Occipital lobe (tissue), 2 donors: ENCODE results near the genes CIT, RPLP0, MSI1 and POP5.

DNA sequence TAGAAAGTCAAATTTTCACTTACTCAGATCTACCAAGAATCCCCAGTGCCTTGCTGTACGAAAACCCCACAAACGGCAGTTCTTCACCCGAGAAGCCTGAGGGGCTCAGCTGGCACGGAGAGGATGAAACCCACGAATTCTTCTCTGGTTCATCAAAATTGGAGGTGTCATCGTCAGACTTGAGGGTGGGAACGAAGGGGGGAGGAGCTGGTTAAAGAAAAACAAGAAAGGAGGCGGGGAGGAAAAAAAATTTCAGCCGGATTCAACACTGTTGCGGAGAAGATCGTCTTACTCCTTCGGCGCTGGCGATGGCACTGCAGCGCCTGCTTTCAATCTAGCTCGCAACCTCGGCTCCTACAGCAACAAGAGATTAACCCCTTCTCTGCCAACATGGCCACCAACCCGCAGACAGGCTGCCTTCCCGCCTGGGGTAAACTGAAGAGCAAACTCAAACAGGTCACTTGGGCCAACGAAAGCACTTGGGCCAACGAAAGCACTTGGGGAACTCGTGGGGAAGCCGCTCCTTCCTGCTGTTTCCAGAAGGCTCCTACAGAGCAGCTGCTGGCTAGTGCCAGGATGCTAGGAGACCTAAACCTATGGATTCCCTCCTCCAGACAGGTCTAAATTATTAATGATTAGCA, 73.8 kb downstream of the CIT start:
- RAMPAGE, long total RNA, result no peak

DNA sequence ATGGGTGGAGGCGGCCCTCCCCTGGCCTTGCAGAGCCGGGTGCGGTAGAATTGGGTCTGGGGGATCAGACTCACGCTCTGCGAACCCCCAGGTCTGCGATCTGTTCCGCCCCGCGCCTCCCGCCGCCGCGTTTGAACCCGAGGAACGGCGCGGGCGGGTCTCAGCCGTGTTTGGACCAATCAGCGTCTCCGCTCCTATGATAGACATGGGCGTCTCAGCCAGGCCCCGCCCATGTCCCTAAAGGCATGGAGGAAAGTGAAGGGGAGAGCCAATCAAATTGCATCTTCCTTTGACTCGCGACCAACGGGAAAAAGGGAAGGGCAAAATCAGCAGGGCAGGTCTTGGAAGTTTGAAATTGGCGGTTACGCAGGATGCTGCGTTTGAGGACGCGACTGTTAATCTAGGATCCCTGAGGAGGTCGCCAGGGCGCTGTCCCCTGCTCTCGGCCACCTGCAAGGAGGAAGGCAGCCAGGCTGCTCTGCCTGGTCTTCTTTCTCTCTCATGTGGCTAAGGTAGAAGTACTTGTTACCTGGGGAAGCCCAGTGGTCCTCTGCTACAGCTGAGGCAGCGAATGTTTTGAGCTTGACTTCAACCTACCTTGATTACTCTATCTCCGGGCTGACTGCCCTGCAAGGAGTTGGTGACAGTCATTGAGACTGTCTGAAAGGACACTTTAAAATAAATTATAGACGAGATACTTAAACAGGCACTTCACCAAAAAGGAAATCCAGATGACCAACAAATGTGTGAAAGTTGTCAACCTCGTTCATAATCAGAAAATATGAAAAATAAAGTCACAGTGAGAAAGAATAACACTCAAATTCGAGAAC, at the start of gene CIT:
Gene CIT, minus strand, starts transcription at position 146 of the 830 bp plus-strand sequence.
- RAMPAGE, long total RNA, result no peak

DNA sequence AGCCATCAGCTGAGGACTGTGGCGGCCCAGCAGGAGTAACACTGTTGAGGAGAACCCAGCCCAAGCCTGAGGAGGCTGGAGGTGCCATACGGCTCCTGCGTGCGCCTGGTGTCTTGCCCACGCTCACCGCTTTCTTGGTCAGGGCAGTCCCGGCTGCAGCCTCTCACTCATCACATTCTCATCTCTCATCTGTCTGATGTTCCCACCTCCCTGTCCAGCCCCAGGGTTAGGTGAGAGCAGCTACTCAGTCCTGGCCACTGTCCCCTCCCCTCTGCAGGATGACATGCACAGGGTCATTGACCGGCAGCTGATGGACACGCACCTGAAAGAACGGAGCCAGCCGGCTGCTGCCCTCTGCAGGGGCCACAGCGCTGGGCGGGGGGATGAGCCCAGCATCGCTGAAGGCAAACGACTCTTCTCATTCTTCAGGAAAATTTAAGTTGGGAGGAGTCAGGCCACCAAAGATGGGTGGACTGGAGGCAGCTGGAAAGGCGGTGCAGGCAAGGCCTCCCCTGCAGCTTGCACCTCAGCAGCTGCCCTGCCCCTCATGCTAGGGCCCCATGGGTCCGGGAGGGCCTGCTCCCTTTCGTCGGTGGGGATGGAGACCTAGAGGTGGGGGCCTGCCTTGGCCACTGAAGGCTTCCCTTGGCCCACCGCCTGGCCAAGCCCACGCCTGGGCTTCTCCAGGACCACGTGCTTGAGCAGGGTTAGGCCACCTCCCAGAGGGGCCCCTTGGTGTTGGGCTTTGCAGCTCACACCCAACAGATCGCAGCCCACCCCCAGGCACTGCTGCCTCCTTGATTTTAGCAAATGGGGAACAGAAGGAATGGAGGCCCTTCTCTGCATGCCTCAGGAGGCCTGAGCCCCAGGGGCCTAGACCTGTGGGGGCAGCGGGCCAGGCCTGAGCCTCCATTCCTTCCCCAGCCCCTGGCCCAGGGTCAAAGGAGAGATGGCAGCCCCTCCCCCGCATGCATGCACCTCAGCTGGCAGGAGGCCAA, 23.5 kb downstream of the RAB35 start:
- RAMPAGE, long total RNA, result no peak

GRCh38 chr12:120195641-120195929, 1.1 kb upstream of the GCN1 start:
- RAMPAGE, long total RNA, result no peak

GRCh38 chr12:120200332-120201235, at the start of gene RPLP0:
RPLP0 (minus strand) TSS chr12:120201111.
- RAMPAGE, long total RNA, result no peak

GRCh38 chr12:120223716-120225197, 23.3 kb upstream of the RPLP0 start:
- RAMPAGE, long total RNA, result no peak

DNA sequence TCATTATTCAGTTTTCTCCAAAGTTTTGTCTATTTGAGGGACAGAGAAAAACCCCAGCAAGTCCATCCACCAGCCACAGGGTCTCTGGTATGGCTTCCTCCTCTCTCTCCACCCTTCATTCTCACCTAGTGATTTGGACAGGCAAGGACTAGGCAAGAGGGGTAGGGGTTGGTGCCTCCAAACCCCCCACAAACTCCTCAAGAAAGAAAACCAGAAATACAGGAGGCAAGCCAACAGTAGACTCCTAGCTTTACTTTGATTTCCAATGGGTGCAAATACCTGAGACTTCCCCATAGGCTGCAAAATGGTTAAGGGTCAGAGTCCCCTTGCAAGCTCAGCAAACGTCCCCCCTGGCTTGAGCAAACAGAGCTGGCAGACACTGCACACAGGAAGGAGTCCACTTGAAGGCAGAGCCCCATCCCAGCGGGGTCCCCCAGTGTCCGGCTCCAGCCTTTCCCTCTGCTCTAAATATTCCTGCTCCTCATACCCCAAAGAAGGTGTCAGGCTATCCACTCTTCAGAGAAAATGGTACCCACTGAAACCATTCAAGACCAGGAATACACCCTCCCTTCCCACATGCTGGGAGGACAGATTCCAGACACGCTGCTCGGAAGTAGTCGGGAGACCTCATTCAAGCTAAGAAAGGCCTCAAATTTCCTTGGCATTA, 26.8 kb upstream of the RPLP0 start:
- RAMPAGE, long total RNA, result no peak

DNA sequence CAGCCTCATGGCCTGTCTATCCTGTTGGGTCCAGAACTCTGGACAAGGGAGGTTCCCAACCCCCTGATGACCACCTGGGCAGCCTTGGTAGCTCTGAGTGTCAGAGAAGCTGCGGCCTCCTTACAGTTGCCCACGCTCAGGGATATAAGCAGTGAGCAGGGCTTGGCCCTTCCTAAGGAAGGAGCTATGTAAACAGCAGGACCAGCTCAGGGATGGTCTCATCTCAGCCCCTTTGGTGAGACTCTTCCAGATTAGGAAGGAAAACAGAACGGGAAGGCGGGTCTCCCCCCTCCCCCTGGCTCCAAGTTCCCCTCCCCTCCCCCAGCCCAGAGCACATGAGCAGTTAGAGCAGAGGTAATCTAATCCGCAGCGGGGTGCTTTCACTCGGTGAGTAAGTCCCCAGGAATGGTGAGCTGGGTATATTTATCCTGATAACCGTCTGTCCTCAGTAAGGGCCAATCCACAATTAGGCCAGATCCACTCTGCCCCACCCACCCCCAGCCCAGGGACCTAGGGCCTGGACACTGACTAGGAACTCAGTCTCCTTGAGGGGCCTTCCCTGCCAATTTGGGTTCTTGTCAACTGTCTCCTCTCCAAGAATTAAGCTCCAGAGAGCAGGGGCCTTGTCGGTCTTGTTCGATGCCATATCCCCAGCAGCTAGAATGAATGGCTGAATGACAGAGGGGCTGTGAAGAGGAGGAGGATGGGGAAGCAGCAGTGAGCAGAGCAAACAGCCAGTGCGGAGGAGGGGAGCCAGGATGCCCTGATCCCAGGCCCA, 29.6 kb upstream of the RPLP0 start:
- RAMPAGE, long total RNA, result no peak

DNA sequence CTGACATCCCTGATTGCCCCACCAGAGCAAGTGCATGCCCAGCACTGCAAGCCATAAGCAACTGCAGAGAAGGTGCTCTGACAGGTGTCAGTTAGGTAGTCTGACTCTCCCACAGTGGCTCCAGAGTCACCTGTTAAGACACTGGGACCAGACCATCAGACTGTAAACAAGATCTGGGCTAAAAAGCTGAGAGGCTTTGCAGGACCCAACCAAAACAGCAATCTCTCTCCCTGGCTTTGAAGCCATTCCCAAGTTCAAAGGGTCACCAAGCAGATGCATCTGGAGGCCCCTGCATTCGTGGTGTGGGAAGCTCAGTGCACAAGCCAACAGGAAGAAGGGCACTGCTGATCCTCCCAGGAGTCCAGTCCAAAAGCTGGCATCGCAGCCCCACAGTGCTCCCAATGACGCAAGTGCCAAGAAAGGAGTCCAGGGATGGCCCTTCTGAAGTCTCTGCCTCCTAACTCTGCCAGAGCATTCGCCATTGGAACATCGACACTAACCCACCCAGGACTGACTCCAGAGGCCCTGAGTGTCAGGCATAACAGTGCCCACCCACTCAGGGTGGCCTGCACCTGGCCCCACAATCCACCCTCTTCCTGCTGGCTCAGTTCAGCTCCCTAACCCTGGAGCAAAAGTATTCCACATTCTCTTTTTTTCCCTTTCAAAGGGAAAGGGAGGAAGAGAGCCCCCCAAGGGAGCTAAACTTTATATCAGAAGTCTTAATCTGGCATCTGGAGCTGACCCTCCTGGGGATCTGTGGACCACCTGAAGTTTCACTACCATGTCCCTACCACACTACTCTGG, 25.0 kb downstream of the PXN start:
- RAMPAGE, long total RNA, result no peak

DNA sequence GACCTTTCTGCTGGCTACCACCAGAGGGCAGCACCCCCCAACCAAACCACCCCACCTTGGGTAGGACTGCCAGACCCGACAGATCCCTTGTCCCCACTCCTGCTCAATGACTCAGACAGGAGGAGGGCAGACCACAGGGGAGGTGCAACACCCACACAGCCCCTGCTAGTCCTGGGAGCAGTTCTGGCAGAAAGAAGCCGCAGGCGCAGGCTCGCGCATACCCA, 12.4 kb downstream of the MSI1 start:
- RAMPAGE, long total RNA, result no peak

DNA sequence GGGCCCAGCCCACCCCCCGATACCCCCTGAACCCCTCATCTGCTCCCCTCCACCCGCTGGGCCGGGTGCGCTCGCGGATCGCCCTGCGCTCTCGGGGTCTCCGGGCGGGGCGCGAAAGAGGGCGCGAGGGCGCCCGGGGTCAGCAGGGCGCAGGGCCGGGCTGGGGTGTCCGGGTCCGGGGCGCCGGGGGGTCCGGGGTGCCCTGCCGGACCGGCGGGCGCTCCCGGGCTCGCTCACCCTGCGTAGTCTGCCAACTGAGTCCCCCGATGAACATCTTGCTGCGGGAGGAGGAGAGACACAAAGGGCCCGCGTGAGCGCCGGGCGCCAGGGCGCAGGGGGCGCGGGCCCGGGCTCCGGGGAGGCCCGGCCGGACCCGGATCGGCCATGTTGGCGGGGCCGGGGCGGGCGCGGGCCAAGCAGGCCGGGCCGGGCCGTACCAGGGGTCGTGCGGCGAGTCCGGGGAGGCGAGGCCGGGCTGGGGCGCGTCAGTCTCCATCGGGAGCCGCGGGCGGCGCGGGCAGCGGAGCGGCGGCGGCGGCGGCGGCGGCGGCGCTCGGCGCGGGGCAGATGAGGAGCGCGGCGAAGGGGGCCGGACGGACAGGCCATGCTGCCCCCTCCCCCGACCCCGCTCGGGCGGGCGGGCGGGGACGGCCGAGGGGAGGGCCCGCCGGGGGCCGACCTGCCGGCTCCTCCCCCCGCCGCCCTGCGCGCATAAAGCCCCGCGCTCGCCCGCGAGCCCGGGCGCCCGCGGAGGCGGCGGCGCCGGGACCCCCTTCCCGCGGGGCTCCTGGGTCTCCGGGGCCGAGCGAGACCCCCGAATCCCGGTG, at the start of gene MSI1:
Gene MSI1, minus strand, starts transcription at position 569 of the 827 bp plus-strand sequence.
- RAMPAGE, long total RNA, result no peak

- RAMPAGE, long total RNA, result no peak
These were observed 1.0 kb downstream of the RNF10 start for GRCh38 chr12:120535145-120535614.

DNA sequence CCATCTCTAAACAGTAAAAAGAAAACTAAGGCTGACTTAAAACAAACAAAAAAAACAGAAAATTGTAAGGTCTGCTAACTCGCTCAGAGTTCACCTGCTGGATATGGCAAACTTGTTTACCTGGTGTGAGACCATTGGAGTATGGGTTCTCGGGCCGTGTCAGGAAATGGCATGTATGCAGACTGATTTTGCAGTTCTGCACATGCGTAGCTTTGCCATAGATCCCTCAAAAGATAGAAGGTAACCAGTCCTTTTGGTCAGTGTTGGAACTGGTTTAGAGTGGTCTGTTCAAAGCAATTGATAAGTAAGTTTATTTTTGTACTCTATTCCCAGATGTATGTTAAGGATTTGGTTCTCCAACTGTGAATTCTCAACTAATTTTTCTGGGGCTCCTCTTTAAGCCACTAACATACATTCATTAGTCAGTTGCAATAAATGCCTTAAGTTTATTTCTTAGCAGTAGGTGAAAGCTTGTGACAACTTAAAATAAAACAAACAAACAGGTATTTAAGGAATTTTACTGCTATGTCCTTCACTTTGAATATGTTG, 2.3 kb downstream of the RNF10 start:
- RAMPAGE, long total RNA, result no peak

DNA sequence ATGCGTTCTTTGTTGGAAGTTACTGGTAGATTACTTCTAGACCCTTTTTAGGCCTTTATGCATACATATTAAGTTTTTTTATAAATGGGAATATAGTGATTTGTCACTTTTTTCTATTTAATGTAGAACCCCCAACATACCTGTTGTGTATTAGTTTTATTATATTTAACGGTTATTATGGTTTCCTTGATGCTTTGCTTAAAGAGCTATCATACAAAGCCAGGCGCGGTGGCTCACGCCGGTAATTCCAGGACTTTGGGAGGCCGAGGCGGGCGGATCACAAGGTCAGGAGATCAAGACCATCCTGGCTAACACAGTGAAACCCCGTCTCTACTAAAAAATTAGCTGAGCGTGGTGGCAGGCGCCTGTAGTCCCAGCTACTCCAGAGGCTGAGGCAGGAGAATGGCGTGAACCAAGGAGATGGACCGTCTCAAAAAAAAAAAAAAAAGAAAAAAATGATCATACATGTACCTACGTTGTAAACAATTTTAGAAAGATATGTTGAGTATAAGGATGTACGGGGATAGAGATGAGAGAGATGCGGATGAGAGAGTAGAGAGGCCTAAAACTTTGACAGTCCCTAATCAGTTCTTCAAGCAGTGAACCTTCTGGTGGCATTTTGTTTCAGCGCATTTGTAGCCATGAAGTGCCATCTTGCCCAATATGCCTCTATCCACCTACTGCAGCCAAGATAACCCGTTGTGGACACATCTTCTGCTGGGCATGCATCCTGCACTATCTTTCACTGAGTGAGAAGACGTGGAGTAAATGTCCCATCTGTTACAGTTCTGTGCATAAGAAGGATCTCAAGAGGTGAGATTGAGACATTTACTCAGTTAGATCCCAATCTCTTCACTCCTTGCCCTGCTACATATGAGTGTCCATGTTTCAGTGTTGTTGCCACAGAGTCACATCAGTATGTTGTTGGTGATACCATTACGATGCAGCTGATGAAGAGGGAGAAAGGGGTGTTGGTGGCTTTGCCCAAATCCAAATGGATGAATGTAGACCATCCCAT, 22.8 kb downstream of the RNF10 start:
- RAMPAGE, long total RNA, result no peak

- RAMPAGE, long total RNA, result no peak
These were observed 15.9 kb downstream of the POP5 start for GRCh38 chr12:120565306-120565745.

GRCh38 chr12:120580603-120581845, at the start of gene POP5:
POP5 (minus strand) TSS chr12:120581402.
- RAMPAGE, long total RNA, result start-site peak on the minus strand at chr12:120581369-120581393, 429 and 253 reads in 2 replicates

DNA sequence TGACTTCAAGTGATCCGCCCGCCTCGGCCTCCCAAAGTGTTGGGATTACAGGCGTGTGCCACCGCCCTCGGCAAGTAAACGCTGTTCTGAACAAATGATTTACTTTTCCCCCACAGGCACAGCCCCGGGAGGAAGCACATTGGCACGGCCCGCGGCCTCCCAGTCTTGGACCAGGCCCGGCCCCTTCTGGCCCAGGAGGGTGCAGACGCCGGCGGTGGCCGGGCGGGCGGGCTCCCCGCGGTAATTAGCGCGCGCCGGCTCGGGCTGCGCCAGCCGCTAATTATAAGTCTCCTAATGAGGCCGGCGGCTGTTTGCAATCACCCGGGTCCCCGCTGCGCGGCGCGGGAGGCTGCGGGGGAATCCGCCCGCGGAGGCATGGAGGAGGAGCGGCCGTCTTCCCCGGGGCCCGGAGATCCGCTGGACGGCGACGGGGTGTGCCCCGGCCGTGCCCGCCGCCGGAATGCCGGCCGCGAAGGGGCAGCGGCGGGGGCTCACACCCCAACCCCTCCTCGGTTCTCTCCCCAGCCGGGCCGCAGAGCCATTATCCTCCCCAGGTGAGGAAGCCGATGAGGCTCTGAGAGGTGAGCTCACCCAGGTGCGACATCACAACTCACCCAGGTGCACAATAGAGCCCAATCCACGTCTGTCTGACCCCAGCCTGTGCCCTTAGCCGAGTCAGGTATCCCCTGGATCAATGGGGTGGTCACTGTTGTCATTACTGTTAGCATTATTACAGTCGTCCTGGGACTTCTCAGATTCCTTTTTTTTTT, 3.4 kb upstream of the POP5 start:
- RAMPAGE, long total RNA, result no peak

GRCh38 chr12:120653932-120654505, 13.6 kb downstream of the CABP1 start:
- RAMPAGE, long total RNA, result no peak

DNA sequence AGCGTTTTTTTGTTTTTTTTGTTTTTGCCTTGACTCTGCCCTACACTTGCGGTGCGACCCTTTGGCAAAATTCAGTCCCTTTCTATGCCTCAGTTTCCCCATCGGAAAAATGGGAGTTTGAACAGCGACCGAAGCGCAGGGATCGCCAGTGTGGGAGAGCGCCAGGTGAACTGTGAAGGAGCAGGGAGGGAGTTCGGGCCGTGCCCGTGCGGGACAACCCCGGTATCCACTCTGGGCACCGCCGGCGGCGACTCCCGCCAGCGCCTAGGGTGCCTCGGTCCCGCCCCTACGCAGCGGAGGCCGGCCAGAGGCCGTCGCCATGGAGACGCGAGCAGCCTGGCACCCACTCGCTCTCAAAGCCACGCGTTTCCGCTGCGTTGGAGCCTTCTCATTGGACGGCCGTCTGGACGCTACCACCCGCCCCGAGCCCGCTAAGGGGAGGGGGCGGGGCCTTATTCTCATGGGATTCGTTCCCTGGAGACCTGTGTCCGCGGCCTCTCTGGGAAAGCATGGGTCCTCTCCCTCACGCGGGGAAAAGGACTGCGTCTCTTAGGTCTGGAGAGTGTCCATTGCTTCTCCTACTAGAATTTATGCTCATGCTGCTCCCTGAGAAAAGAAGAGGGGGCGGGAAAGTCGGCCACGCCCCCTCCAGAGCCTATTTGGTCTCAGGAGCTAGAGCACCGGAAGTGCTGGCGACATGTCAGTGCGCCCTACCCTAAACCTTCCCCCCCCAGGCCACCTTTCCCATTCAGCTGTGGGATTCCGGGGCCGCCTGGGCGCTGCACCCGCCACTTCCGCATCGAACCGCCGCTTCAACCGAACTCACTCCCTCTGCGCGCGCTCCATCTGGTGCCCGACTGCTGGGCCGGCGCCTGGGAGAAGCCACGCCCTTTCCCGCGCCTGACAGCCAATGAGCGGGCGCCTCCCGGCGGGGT, 567 bp upstream of the MLEC start:
- RAMPAGE, long total RNA, result no peak

DNA sequence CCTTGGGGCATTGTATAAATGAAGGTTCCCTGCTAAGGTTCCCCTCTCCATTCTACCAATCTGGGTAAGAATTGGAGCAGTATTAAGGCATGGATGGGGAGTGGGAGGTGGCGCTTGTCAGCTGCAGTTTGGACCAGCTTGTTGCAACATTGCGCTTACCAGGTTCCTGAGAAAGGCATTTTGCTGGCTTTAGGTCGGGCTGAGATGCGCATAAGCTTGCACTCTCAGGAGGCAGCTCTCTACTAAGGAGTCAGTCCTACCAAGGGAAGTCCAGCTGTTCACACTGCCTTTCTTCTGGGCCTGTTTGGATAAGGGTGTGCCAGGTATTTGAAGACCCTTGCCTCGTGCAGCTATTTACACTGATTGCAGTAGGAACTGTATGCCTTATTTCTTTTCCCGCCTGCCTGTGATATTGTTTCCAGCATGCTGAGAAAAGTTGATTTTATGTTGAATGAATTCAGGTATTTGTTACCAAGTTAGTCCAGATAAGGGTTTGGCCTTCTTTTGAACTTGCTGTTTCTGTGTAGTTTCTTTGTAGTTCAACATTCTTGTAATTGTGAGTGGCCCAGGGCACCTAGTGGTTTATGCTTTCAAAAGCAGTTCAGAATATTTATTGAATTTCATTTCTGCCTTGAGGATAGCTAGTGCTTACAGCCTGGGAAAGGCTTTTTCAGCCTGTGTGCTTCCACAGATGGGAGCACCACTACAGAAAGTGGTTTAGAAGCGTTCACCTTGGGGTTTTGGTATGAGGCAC, 2.6 kb downstream of the MLEC start:
- RAMPAGE, long total RNA, result no peak